ENCODE measurements around the genes CYB561A3 and FTH1.

- PRO-cap: no peak
These were observed 1.5 kb downstream of the DDB1 start for GRCh38 chr11:61331403-61331875.

DNA sequence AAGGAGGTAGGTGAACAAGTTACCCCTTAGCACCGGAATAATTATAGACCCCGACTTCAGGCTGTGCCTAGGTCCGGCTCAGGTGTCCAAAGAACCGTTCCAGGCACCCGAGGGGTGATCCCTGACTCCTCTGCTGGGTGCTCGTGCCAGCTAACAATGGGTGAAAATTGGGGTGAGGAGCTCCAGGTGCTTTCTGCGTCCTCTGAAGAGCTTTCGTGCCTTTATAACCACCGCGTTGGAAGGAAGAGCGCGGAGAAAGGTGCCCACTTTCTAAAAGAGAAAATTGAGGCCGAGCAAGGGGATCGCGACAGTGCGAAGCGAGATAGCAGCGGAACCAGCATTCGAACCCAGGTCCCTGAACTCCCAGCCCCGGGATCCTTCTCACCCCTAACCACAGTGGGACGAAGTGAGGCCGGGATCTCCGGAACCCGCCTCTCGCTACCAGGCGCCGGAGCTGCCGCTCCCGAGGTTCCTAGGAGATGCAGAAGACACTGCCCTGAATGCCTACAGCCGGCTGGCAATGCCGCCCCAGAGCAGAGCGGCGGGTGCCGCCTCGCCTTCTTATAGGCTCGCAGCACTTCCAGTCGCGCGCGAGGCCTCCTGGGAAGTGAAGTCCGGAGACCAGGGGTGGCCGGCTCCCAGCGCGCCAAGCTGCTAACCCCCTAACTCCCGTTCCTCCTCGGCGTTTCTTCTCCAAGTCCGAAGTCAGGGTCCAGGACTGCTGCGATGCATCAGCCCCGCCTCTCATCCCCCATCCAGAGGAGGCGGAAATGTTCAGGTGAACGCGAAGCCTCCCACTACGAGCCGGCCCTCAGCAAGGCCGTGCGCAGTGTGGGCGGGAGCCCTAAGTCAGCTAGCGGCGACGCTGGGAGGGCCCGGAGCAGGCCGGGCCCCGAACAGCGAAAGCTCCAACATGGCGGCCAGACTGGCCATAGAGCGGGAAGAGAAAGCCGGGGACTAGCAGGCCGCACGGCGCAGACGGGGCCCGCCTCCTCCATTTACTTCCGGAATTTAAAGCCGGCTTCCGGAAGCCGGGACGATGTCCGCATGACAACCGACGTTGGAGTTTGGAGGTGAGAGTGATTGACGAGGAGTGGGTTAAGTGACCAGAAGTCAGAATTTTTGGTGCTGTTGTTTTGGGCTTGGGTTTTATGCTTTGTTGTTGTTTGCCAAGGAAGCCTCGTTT lies at the start of gene CYB561A3:
CYB561A3 (minus strand) TSS at position 535 of the 1,186 bp plus-strand sequence.
- PRO-cap: bidirectional peak, plus-strand start at position 685 of the sequence, minus-strand start at position 535 of the sequence; bidirectional peak, plus-strand start at position 1,050 of the sequence, minus-strand start at position 933 of the sequence

GRCh38 chr11:61370151-61370954 lies 8.2 kb downstream of the TMEM138 start:
- PRO-cap: no peak

DNA sequence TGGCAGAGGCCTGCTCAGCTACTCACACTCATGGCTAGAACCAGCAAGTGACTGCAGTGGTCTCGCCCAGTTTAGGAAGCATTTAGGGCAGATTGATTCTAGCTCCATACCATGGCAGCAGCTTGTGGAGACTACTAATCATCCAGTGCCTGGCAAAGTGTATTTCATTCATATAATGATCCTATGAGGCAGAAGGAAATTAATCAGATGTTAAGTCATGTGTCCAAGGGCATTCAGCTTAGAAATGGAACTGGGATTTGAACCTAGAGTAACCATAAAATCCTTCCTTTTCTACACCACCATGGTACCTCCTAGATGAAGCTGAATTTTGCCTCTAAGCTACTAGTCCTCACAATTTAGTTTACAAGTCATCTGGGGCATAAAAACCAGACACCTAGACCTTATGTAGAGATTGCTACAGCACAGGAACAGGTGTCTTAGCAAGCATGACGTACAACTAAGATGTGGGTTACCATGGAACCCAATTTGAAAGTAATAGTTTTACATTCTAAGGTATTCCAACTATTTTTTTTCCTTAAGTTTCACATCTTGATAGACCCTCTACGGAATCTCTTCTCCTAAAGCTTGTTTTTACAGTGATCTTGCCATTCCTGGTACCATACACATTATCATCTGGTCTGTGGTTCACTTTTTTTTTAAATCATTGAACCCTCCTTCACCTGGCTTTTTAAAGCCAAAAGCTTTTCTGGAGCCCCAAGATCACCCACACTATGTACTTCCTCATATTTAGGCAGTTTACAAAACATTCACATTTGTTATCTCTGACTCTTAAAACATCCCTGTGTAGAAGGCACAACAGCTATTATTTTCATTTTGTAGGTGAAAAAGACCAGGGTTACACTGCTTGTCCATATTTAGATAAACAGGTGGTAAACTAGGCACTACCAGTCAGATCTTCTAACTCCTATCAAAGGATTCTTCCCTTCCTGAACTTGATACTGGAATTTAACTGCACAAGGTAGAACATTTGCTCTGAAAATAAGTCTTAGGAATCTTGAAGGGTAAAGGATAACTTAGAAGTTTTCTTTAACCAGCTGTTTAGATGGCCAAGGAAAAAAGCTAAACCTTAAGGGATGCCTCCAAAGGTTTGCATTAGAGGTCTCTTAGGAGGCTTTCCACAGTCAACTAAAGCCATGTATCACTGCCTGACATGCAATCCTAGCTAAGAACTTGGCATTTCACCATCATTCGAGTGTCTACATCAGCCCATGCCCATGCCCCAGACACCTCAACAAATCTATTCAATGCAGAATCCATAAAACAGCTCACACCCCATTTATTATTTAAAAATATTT lies 9.4 kb downstream of the TMEM216 start:
- PRO-cap: no peak

- PRO-cap: no peak
These were observed 13.6 kb downstream of the CPSF7 start for GRCh38 chr11:61416083-61416713.

GRCh38 chr11:61437384-61438272 lies 7.7 kb downstream of the SDHAF2 start:
- PRO-cap: no peak

- PRO-cap: no peak
These were observed 45.8 kb upstream of the SYT7 start for GRCh38 chr11:61626550-61627249.

- PRO-cap: no peak
These were observed 34.0 kb upstream of the MYRF start for GRCh38 chr11:61718122-61719061.

DNA sequence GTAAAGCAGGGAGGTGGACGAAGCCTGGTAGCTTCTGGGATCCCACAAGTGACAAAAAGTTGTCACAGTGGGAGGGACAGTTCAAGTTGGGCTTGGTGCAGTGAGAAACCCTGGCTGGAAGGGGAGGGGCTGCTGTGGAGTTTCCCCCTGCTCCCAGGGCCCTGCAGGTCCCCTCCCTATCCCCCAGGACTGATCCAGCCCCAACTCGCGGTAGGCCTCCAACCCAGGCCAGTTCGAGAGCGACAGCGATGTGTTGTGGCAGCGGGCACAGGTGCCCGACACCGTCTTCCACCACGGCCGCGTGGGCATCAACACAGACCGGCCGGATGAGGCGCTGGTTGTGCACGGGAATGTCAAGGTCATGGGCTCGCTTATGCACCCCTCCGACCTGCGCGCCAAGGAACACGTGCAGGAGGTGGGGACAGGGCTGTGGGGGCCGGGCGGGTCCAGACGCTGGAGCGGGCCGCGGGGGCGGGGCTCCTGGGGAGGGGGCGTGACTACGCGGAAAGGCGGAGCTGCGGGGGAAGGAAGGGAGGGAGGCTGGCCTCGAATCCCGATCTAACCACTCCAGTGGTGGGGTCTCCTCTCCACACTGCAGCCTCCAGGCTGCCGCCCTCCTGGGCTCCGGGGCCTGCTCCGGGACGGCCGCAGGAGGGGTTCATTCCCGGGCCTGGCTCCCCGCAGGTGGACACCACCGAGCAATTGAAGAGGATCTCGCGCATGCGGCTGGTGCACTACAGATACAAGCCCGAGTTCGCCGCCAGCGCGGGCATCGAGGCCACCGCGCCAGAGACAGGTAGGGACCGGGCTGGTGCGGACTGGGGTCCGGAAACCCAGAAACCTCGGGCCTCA lies 15.1 kb downstream of the TMEM258 start:
- PRO-cap: no peak

DNA sequence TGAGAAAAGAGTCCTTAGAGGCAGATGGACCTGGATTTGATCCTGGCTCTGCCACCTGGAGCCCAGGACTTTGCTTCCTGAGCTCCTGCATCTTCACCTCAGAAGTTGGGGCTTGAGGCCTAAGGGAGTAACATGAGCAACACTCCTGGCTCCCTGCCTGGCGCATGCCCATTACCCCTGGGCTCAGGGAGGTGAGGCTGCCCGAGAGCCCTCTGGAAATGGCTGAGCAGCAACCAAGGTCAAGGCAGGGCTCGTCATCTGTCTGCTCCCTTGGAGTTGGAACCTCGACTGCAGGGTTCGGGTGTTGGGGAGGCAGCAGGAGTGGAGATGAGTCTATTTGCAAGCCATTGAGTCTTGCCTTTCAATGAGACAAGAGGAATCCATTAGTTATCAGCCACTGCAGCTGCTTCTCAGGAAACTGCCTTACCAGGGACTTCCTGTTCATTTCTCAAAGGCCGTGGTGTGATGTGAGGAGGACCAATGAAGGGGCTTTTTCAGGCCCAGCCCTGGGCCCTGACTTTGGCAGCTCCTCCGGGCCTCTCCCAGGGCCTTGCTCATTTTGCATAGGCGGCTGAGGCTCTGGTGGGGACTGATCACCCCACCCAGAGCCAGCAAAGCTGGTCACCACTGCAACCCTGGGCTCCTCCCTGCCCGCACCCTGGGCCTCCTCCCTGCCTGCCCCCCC lies 6.3 kb downstream of the FADS2 start:
- PRO-cap: bidirectional peak, plus-strand start at position 557 of the sequence, minus-strand start at position 412 of the sequence

DNA sequence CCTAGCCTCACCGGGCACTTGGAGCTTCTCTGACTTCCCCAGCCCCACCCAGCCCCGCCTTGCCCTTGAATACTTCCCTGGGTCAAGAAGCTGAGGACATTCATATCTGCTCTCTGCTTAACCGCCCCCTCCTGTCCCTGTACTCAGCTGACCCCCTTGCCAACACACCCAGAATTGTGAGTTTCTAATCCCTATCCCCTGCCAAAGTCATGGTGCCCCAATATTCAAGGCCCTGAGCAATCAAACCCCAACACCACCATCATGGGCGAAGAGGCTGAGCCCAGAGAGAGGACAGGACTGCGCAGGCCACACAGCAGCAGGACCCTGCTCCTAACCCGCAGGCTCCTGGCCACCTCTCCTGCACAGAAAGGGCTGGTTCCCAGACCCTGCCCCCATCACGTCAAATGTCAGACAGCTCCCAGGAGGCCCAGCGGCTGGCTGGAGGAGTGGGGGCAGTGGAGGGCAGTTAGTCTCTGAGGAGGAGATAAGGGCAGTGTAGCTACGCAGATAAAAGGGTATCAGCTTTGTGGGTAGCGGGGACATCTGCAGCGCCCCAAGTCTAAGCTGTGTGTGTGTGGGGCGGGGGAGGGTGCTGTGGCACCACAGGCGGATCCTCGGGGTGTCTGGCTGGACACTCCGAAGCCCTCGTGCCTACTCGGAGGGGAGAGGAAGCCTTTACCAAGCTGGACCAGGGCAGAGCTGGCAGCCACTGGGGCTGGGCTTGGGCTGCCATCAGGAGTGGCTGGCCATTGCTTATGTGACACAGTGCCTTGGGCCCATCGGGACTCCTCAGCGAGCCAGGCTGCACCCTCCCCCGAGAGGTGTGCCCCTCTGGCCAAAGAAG lies 21.6 kb downstream of the FADS3 start:
- PRO-cap: no peak

DNA sequence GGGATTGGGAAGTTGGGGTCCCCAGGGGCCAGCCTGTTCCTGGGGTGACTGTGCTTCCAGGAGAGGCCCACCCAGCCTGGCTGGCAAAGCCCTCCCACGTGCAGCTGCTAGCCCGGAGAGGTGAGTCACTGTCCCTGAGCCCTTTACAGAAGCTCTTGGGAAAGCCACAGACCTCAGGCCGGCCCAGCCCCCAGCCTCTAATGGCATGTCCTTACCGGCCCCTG lies 868 bp downstream of the FADS3 start:
- PRO-cap: no peak

- PRO-cap: no peak
These were observed 463 bp downstream of the FADS3 start for GRCh38 chr11:61890789-61891374.

- PRO-cap: no peak
These were observed 6.6 kb downstream of the RAB3IL1 start for GRCh38 chr11:61910732-61911267.

- PRO-cap: no peak
These were observed 6.2 kb upstream of the RAB3IL1 start for GRCh38 chr11:61923573-61923935.

- PRO-cap: no peak
These were observed 4.7 kb downstream of the BEST1 start for GRCh38 chr11:61954583-61955464.

- PRO-cap: no peak
These were observed 5.6 kb downstream of the BEST1 start for GRCh38 chr11:61955465-61956369.

GRCh38 chr11:61963567-61964463 lies 3.6 kb downstream of the FTH1 start:
- PRO-cap: no peak

DNA sequence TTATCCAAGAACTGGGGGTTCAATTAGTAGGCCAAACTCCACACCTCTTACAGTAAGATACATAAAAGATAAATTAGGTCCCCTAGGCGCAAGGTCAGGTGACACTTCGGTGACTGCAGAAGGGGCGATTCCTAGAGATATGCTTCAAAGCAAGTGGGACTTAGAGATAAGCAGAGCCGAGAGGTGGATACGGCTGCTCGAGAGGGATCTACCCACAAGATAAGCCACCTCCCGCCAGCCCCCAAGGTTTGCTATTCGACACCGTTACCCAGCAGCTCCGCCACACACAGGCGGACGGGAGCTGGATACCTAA lies 870 bp downstream of the FTH1 start:
- PRO-cap: unidirectional peak, plus-strand start at position 283 of the sequence

- PRO-cap: bidirectional peak, plus-strand start at chr11:61967783, minus-strand start at chr11:61967631
These were observed at the start of gene FTH1 for GRCh38 chr11:61966921-61967679. FTH1 (minus strand) TSS chr11:61967634.